ENCODE results near the genes LCE2A, LCE1A, S100A14 and ILF2.

- PRO-cap = no peak
- RAMPAGE, long total RNA, 4 experiments = start-site peak on the plus strand in 4 of 4 experiments, at chr1:152698345-152698376 at its widest, 23 to 162 reads per replicate
Measured at GRCh38 chr1:152698015-152698502, at the start of gene LCE2A. LCE2A (plus strand) TSS chr1:152698345.

- PRO-cap = no peak
- RAMPAGE, long total RNA, 4 experiments = no peak in any of the 4 experiments
Measured at GRCh38 chr1:152765238-152765467, 7.3 kb downstream of the KPRP start.

GRCh38 chr1:152827297-152827549, at the start of gene LCE1A:
LCE1A (plus strand) TSS chr1:152827473.
- PRO-cap = no peak
- RAMPAGE, long total RNA, 4 experiments = no peak in any of the 4 experiments

- PRO-cap = no peak
- RAMPAGE, long total RNA, 4 experiments = no peak in any of the 4 experiments
Measured at GRCh38 chr1:153032417-153033141, 1.6 kb downstream of the SPRR1B start.

- PRO-cap = no peak
- RAMPAGE, long total RNA, 4 experiments = no peak in any of the 4 experiments
Measured at GRCh38 chr1:153344125-153344561, 4.5 kb downstream of the PGLYRP4 start.

DNA sequence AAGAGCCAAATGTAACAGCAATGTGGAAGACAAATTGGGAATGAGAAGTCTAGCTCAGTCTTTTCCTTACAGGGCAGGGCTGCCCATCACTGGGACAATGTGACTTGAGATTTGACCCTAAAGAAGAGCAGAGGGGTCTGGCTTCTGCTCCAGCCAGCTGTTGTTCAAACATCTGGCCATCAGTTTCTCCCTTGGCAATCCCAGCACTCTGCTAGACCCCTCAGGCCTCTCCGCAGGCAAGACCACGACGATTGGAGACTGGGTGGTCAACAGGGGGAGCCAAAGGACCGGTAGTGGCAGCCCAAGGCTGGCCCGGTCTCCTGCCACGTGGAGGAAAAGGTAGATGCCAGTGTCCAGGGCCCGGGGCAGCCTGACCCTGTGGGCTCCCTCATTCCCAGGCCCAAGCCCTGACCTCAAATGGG, 25.0 kb downstream of the S100A6 start:
- PRO-cap = no peak
- RAMPAGE, long total RNA, 4 experiments = no peak in any of the 4 experiments

- PRO-cap = no peak
- RAMPAGE, long total RNA, 4 experiments = no peak in any of the 4 experiments
Measured at GRCh38 chr1:153610825-153611565, 1.9 kb downstream of the S100A16 start.

DNA sequence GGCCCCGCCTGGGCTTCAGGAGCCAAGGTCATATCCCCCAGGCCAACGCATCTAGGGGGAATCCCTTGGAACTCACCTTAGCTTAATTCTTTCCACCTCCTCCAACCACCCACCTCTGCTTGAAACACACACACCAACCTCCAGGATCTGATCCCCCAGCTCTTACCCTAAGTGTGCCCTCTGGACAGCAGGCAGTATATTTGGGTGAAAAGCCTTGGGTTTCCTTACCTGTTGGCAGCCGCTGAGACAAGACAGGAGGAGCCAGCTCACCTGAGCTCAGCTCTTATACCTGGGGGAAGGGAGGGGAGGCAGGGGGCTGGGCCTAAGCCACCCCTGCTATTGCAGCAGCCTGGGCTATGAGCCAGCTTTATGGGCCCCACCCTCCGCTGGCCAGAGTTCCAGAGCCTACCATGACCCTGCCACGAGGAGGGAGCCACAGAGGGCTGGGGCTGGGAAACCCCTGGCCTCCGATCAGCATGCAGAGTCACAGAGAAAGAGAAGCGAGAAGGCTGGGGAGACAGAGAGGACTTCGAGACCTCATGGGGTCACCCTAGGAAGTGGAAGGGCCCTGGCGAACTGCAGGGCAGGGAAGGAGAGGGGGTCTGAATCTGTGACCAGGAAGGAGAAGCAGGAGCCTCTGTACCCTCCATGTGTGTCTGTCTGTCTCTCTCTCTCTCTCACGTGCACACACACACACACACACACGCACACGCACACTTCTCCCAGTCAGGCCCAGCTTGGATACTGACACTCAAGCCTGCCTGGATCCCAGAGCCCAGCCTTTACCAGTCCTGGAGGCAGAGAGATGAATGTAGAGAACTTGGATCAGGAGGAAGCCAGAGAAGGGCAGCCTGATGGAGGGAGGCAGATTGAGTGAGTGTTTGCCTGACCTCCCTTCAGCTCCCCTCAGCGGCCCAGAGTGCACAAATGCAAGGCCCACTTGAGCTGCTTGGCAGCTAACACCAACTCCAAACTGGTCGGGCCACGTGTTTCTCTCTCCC, at the start of gene S100A14:
Gene S100A14 (minus strand): TSS at position 259 of the 1,001 bp plus-strand sequence.
- PRO-cap = bidirectional peak, plus-strand start at position 481 of the sequence, minus-strand start at position 258 of the sequence
- RAMPAGE, long total RNA, 4 experiments = start-site peak on the minus strand in 4 of 4 experiments, centred at positions 254 to 263 of the sequence, 1,456 to 3,684 reads per replicate

- PRO-cap = unidirectional peak, plus-strand start at chr1:153633519; bidirectional peak, plus-strand start at chr1:153634080, minus-strand start at chr1:153633845
- RAMPAGE, long total RNA, 4 experiments = no peak in any of the 4 experiments
Measured at GRCh38 chr1:153633157-153633990, 492 bp upstream of the CHTOP start.

GRCh38 chr1:153670783-153671318, at the start of gene ILF2:
ILF2 (minus strand) TSS chr1:153670993.
- PRO-cap = bidirectional peak, plus-strand start at chr1:153671246, minus-strand start at chr1:153670972
- RAMPAGE, long total RNA, 4 experiments = start-site peak on the minus strand in 4 of 4 experiments, at chr1:153670951-153670996 at its widest, 286 to 913 reads per replicate

GRCh38 chr1:153773129-153774092, 1.8 kb upstream of the SLC27A3 start:
- PRO-cap = unidirectional peak, minus-strand start at chr1:153773712
- RAMPAGE, long total RNA, 4 experiments = no peak in any of the 4 experiments

DNA sequence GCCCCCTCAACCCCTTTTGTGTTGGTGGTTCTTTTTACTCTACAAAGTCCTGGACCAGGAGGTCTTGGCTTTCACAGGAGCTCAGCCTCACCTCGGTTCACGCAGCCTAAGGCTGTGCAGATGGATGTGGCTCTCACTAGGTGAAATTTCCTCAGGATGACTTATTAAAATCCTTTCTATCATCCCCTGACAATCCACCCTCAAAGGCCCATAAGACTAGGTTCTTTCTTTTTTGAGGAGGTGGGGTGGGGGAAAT, 30.5 kb downstream of the SLC27A3 start:
- PRO-cap = no peak
- RAMPAGE, long total RNA, 4 experiments = no peak in any of the 4 experiments

DNA sequence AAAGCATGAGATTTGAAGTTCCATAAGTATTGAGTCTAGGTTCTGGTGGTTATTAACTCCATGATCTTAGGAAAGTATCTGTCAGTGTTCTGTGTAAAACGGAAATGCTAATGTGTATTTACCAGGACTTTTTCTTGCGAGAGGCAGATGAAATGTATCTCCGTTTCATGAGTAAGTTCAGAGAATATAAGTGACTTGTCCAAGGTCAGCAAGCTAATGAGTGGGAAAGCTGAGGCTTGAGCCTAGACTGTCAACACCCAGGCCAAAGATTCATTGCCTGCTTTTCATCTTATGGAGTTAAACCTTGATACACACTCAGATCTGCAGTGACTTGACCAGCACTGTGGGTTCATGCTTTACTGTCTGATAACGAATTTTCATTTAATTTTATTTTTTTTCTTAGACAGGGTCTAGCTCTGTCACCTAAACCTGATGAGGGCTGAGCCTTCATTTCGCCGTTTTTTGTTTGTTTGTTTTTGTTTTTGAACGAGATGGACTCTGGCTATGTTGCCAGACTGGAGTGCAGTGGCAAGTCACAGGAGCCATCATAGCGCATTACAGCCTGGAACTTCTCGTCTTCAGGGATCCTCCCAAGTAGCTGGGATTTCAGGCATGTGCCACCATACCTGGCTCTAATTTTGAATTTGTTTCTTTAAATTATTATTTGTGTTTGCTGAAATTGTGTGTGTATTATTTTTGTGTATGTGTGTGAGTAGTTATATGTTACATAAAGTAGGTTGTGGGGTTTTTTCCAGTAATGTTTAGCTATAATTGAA, 944 bp upstream of the JTB start:
- PRO-cap = no peak
- RAMPAGE, long total RNA, 4 experiments = no peak in any of the 4 experiments

DNA sequence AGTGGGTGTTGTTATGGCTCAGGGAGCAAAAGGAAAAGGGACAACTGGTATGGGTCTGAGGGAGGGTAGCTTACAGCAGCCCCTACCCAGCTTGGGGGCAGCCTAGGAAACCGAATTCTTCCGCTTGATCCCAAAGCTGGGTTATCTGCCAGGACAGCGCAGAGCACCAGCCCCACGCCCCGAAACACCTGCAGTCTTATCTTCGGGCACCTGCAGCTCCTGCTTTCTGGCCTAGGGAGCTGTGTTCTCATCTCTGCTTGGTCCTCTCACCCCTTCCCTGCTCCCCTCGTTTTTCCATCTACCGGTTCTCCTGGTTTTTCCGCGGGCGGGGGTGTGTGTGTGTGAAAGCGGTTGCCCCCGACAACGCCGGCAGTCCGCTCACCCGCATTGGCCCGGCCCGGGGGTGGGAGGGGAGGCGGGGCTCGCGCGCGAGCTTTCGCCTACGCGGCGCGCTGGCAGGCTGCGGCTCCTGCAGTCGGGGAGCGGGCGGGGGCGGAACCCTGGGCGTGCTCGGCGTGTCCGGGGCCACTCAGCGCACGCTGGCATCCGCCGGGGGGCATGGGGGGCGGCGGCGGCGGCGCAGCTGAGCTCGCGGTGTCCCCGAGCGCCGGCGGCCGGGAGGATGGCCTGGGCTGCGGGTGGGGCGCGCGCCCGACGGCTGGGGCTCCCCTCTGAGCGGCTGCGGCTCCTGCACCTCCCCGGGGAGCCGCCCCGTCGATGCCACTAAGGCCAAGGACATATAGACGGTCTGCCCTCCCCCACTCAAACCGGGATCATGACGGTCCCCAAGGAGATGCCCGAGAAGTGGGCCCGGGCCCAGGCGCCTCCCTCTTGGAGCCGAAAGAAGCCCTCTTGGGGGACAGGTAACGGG, 3.1 kb downstream of the ATP8B2 start:
- PRO-cap = bidirectional peak, plus-strand start at position 474 of the sequence, minus-strand start at position 300 of the sequence
- RAMPAGE, long total RNA, 4 experiments = no peak in any of the 4 experiments

DNA sequence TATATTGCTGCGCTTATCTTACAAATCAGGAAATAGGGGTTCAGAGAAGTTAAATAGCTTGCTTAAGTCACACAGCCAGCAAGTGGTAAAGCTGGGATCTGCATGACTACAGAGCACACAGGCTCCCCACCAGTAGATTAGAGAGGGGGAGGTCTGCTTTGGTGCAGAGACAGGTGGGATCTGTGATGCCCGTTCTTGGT, 2.0 kb upstream of the IL6R start:
- PRO-cap = no peak
- RAMPAGE, long total RNA, 4 experiments = no peak in any of the 4 experiments

DNA sequence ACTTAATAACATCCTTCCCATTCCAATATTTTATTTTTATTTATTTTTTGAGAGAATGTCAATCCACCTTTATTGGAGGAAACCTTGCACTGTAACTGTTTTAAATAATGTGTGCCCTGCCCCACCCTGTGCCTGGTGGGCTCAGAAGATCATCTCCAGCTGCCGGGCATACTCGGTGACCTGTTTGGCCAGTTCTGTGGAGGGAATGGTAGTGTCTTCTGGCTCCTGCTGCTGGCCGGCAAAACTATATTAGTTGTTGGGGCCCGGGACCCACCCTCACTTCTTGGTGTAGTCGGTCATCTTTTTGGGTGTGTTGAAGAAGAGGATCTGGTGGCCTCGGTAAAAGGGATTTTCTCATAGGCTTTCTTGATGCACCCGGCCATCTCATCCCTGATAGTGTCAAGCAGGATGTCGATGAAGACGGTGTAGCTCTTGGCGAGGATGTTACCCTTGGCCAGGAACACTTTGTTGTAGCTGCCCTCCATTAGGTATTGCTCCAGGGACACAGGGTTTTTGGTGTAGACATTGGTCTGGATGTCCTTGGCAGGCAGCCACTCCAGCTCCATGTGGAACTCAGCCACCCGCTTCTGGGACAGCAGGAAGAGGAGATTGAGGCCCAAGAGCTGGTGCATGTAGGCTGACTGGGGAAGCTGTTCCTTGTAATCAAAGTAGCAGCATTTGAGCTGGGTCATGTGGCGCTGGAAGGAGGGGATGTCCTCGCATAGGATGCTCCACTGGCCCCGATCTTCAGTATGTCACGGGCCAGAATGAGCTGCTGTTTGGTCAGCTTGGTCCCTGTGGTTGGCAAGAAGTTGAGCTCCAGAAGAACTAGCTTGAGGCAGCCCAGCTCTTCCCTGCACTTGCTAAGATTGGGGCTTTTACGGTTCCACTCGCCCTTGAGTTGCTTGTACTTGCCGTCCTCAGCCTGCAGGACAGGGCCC, 9.3 kb downstream of the IL6R start:
- PRO-cap = no peak
- RAMPAGE, long total RNA, 4 experiments = no peak in any of the 4 experiments

GRCh38 chr1:154423272-154424116, 18.4 kb downstream of the IL6R start:
- PRO-cap = no peak
- RAMPAGE, long total RNA, 4 experiments = no peak in any of the 4 experiments

DNA sequence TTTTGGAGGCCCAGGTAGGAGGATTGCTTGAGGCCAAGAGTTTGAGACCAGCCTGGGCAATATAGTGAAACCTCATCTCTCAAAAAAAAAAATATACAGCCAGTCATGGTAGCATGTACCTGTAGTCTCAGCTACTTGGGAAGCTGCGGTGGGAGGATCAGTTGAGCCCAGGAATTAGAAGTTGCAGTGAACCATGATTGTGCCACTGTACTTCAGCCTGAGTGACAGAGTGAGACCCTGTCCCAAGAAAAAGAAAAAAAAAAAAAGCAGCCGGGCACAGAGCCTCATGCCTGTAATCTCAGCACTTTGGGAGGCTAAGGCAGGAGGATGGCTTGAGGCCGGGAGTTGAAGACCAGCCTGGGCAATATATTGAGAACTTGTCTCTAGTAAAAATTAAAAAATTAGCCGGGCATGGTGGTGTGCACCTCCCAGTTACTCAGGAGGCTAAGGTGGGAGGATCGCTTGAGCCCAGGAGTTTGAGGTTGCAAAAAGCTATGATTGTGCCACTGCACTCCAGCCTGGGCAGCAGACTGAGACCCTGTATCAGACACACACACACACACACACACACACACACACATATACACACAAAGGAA, 20.5 kb downstream of the IL6R start:
- PRO-cap = no peak
- RAMPAGE, long total RNA, 4 experiments = no peak in any of the 4 experiments

- PRO-cap = no peak
- RAMPAGE, long total RNA, 4 experiments = no peak in any of the 4 experiments
Measured at GRCh38 chr1:154436426-154436999, 31.4 kb downstream of the IL6R start.

DNA sequence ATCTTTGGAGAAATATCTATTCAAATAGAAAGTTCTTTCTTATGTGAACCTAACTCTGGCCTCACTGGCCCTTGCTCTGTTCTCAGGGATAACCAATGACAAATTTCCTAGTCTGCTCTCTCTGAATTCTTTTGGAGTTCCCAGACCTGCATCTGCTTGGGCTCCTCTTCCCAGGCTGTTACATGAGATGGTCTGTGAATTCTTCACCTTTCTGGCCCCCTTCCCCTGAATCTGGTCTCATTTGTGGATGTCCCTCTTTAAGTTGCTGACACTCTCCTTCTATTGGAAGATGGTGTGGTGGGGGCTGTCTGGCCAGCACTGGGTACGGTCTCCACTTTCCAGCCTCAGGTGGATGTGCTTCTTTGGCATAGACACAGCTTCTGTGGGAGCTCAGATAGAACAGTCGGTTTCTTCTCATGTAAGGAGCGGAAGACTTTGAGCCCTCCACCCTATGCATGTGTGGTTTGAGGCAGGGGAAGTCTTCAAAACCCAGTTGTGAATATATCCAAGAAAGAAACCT, 35.9 kb downstream of the IL6R start:
- PRO-cap = no peak
- RAMPAGE, long total RNA, 4 experiments = start-site peak on the plus strand in 1 of 4 experiments, centred at position 375 of the sequence, 10 reads per replicate